SK-N-DZ (cell line): ENCODE measurements around a stretch of chr13.

RAMPAGE:
- cytosol, long total RNA: no peak
- nucleus, long total RNA: no peak
Observed at GRCh38 chr13:113794701-113795563, 35.9 kb downstream of the TMEM255B start.

DNA sequence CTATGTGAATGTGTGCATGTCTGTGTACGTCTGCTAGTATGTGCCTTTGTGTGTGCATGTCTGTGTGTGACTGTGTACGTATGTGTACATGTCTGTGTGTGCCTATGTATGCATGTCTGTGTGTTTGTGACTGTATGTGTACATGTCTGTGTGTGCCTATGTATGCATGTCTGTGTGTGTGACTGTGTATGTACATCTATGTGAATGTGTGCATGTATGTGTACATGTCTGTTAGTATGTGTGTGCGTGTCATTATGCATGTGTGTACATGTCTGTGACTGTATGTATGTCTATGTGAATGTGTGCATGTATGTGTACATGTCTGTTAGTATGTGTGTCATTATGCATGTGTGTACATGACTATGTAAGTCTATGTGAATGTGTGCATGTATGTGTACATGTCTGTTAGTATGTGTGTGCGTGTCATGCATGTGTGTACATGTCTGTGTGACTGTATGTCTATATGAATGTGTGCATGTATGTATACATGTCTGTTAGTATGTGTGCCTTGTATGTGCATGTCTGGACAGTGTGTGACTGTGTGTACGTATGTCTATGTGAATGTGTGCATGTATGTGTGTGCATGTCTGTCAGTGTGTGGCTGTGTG is 5.3 kb downstream of the GAS6 start:
RAMPAGE:
- cytosol, long total RNA: no peak
- nucleus, long total RNA: no peak

GRCh38 chr13:113863419-113863815 is 459 bp downstream of the GAS6 start:
RAMPAGE:
- cytosol, long total RNA: no peak
- nucleus, long total RNA: no peak

RAMPAGE:
- cytosol, long total RNA: no peak
- nucleus, long total RNA: no peak
Observed at GRCh38 chr13:113956343-113957151, 17.3 kb downstream of the C13orf46 start.

RAMPAGE:
- cytosol, long total RNA: no peak
- nucleus, long total RNA: no peak
Observed at GRCh38 chr13:113966663-113967556, 7.0 kb downstream of the C13orf46 start.

DNA sequence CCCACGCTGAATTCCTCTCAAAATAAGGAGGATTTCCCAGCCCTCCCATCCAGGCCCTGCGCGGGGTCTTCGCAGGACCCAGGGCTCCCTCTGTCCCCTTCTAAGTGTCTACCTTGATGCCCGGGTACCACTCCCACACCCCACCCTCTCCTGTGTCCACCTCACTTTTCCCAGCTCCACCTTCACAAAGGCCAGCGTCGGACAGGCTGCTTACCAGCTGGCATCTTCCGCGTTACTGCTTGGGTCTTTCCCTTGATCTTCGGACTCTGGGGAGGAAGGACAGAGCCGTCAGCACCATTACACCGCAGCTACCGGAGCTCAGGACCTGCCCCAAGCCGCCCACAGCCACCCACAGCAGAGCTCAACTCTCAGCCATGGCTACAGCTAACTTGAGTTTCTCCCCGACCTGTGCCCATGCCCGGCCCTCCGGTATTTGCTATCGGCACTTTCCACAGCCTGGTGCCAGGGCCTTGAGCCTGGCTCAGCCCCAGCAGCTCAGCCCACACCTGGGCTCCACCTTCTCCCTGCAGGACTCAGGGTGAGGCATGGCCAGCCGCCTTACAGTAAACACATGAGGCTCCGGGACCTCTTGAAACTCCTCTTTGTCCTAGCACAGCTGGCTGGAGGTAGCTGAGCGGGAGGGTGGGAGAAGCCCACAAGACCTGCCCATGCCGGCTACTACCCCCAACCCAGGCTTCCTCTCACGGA is 3.8 kb downstream of the C13orf46 start:
RAMPAGE:
- cytosol, long total RNA: no peak
- nucleus, long total RNA: no peak

DNA sequence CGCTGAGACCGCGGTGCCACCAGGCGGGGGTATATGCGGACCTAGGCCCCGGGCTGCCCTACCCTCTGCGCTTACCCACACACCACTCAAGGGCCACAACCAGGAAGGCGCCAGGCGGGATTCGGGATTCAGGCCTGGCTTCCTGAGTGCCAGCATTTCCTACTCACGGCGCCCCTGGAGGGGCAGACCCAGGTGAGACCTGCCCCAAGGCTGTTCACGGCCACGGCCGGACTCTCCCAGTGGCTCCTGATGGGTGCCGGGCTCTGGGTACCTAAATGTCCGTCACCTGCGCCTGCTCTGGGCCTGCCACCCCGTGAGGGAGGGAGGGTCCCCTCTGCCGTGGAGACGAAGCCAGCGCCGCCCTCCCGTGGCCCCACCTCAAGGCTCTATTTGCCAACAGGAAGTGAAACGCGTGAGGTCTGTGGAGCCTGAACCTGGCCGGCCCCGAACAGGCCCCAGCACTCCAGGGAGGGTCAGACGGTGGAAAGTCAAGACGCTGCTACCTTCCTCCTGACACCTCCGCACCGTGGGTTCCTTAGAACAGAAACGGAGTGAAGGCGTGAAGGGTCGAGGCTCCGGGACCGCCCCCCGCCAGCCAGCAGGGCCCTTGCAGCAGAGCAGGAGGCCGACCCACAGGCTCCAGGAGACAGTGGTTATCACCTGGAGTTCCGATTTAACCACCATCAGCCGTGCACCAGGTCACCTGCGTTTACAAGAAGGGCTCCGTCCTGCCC is 50.7 kb upstream of the C13orf46 start:
RAMPAGE:
- cytosol, long total RNA: no peak
- nucleus, long total RNA: no peak

RAMPAGE:
- cytosol, long total RNA: no peak
- nucleus, long total RNA: no peak
Observed at GRCh38 chr13:114067199-114068483, 64.8 kb downstream of the RASA3 start.

RAMPAGE:
- cytosol, long total RNA: no peak
- nucleus, long total RNA: no peak
Observed at GRCh38 chr13:114087534-114087879, 44.9 kb downstream of the RASA3 start.

RAMPAGE:
- cytosol, long total RNA: no peak
- nucleus, long total RNA: no peak
Observed at GRCh38 chr13:114112710-114113420, 19.6 kb downstream of the RASA3 start.